ENCODE data around the gene AIG1.

GRCh38 chr6:143060620-143061295 lies at the start of gene AIG1:
Gene AIG1 (plus strand): TSS chr6:143060889.
- PRO-cap: bidirectional peak, plus-strand start at chr6:143060686, minus-strand start at chr6:143060767

DNA sequence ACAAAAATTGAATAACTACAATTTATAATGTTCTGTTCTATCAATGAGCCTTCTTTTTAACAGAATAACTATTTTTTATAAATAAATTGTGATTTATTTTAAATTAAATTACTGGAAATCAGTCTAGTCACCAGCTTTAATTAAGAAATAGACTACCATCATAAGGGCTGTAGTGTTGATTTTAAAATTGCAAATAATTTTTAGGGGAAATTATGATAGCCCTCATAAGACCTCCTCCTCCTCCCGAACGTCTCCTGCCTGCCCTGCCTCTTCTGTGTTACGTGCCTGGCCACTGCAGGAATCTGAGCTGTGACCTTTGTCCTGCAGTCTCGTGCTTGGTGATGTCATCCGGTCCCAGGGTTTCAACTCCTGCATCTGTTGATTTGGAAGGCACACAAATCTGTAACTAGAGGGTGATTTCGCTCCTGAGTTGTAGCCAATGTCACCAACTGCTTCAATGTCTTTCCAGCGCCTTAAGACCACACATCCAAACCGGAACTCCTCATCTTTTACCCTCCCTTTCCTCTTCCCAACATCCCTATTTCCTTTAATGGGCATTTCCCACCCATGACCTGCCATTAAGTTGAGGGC lies 163.2 kb downstream of the AIG1 start:
- PRO-cap: no peak

DNA sequence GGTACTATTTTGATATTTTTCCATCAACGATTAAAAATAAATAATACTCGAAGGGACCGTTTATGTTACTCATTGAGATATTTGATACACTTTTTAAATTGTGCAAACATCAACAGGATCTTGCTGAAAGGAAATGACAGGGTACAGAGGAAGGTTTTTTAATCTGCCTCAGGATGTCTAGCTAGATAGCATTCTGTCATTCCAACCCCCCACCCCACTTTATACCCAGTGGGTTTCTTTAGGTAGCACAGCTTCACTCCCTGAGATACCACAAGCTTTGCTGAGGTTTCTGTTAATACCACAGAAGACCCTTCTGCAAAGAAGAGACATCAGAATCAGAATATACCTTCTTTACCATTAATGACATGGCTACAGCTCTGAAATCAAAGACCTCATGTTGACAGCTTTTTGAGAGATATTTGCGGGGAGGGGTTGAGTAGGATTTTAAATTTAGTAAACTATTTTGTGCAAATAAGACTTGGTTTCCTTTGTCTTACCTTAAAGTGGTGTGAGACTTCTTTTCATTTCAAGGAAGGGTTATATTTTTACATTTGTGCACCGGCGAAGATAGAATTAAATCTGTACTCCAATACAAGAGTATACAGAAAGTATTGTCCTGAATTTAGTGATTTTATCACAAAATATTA lies 1.4 kb downstream of the PHACTR2 start:
- PRO-cap: unidirectional peak, plus-strand start at position 161 of the sequence

DNA sequence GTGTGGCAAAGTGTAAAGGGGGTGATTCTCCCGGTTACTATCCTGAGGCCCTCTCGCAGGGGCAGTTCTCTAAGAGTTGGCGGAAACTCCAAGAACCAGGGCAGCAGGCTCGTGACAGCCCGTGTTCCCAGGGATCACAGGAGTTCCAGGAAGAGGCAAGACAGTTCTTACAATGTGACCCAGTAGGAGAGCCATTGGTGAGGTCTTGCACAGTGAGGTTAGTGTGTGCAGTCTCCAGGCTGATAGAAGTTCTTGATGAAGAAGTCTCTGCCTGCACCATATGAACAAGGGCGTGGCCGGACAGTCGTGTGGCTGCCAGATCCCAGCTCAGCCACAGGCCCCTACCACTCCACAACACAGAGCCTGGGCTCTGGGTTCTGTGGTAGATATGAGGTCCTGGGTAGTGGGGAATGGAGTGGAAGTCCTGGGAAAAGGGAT lies 65.0 kb downstream of the STX11 start:
- PRO-cap: no peak

- PRO-cap: bidirectional peak, plus-strand start at chr6:144266363, minus-strand start at chr6:144266203
Measured at GRCh38 chr6:144265929-144266437, 19.2 kb upstream of the UTRN start.

DNA sequence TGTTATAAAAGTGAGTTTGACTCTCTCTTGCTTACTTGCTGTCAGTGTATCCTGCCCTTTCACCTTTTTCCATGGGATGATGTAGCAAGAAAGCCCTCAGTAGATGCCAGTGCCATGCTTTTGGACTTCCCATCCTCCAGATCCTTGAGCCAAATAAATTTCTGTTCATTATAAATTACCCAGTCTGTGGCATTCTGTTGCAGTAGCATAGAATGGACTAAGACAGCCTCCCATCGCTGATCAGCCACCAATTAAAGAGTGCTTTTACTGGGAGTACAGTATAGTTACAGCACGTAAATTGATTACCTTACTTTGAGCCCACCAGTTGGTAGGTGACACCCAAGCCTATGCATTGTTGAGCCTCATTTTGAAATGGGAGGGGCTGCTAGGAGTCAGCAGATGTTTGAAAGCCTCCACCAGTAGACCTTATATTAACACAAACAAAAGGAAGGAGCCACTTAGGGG lies 40.2 kb downstream of the UTRN start:
- PRO-cap: no peak

GRCh38 chr6:144351121-144351772 lies 66.1 kb downstream of the UTRN start:
- PRO-cap: unidirectional peak, minus-strand start at chr6:144351652

- PRO-cap: no peak
Measured at GRCh38 chr6:144364602-144365040, 79.5 kb downstream of the UTRN start.

GRCh38 chr6:144377404-144378201 lies 92.5 kb downstream of the UTRN start:
- PRO-cap: no peak

DNA sequence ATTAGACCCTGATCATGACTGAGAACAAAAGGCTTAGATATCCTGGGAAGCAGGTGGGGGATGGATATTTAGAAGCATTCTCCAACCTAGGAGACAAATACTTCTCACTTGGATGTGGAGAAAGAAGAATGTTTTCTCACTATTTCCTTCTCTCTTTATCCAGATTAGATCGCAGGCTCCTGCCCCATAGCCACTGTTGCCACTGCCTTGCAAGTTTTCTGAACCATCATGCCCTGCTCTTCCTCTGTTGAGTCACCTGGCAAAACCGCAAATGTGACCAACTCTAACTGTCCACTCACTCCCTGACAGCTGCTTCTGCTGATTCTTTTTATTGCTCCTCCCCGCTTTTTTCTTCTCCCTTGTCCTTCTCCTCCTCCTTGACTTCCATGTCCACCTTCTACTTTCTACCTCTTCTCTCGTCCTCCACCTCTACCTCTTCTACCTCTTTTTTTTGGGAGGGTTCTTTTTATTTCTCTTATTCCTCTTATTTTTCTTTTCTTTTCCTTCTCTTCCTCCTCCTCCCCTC lies 258.2 kb downstream of the UTRN start:
- PRO-cap: no peak

- PRO-cap: no peak
Measured at GRCh38 chr6:144659067-144660341, 374.4 kb downstream of the UTRN start.

DNA sequence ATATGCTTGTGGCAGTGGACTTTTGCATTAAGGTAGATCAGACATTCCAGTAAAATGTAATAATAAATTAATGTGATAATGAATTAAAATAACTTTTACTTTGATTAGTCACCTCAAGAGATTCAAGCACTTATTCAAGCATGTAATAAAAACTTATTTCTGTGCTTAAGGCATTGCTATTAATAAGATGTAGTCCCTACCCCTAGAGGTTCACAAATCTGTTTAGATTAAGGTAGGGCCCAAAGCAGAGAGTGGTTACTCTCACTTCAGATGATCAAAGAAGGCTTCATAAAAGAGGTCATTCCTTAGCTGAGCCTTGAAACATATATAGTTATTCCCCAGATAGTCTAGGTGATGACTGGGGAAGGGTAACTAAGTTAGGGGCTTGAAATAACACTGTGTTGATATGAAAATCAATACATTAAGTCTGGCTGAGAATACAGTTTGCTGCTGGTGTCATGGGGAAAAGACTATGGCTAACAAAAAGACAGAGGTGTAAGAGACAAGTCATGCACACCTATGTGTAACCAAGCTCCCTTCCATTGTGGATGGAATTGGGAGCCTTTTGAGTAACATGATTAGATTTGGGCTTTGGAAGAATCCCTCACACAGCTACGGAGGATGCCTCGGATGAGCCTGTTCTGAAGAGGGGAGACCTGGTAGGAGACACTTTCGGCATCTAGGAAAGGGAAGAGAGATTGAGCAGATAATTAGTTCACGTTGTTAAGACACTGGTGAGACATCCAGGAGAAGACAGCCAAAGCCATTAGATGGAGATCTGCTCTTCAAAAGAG lies 395.5 kb downstream of the UTRN start:
- PRO-cap: no peak

GRCh38 chr6:145733587-145734051 lies 1.7 kb downstream of the EPM2A start:
- PRO-cap: no peak

DNA sequence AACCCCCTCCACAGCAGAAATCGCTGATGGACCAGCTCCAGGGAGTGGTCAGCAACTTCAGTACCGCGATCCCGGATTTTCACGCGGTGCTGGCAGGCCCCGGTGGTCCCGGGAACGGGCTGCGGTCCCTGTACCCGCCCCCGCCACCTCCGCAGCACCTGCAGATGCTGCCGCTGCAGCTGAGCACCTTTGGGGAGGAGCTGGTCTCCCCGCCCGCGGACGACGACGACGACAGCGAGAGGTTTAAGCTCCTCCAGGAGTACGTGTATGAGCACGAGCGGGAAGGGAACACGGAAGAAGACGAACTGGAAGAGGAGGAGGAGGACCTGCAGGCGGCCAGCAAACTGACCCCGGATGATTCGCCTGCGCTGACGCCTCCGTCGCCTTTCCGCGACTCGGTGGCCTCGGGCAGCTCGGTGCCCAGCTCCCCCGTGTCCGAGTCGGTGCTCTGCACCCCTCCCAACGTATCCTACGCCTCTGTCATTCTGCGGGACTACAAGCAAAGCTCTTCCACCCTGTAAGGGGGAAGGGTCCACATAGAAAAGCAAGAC lies 109.3 kb upstream of the RAB32 start:
- PRO-cap: no peak

DNA sequence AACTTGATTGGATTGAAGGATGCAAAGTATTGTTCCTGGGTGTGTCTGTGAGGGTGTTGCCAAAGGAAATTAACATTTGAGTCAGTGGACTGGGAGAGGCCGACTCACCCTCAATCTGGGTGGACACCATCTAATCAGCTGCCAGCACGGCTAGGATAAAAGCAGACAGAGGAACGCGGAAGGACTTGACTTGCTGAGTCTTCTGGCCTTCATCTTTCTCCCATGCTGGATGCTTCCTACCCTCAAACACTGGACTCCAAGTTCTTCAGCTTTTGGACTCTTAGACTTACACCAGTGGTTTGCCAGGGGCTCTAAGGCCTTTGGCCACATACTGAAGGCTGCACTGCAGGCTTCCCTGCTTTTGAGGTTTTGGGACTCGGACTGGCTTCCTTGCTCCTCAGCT lies 256.0 kb downstream of the ADGB start:
- PRO-cap: no peak

GRCh38 chr6:146855223-146856000 lies 256.6 kb downstream of the ADGB start:
- PRO-cap: no peak

- PRO-cap: bidirectional peak, plus-strand start at chr6:147127011, minus-strand start at chr6:147126888
Measured at GRCh38 chr6:147126713-147127130, 77.5 kb upstream of the STXBP5 start.

GRCh38 chr6:147154465-147154867 lies 49.8 kb upstream of the STXBP5 start:
- PRO-cap: no peak

GRCh38 chr6:147306355-147307442 lies 102.5 kb downstream of the STXBP5 start:
- PRO-cap: no peak

GRCh38 chr6:147331402-147332817 lies 127.7 kb downstream of the STXBP5 start:
- PRO-cap: no peak